ENCODE measurements around a stretch of chr2.

DNA sequence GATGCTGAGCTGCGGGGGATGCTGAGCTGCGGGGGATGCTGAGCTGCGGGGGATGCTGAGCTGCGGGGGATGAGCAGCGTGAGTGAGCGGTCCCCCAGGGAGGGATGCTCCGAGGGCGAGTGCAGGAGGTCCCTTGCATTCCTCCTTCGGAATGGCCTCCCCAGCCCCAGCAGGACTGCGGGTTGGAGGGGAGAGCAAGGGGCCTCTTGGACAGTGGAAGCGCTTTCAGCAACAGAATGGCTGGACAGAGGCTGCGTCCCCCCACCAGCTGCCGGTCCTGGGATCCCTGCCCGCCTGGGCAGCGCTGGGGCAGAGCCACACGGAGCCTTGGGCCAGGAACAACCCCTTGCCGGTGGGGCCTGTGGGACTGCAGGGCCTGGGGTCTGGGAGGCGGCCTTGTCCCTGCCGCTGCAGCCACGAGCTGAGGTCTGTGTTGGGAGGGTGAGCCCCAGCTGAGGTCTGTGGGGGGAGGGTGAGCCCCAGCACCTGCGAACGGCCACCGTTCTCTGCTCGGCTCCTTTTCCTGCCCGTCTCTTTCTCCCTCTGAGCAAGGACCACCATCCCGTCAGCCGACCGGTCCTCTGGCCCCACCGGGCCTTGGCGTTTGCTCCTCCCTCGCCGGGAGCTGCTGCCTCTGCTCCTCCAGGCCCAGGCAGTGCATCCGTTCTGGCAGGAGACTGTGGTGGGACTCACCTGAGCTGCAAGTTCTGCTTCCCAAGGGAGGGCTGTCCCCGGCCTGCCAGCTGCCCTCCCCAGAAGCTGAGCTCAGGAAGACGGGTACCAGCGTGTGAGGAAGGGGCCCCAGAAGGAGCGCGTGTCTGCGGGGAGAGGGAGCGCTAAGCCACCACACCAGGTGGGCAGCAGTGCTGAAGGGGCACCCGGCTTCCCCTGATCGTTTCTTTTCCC lies 2.9 kb upstream of the RTP5 start:
- PRO-cap, result no peak

DNA sequence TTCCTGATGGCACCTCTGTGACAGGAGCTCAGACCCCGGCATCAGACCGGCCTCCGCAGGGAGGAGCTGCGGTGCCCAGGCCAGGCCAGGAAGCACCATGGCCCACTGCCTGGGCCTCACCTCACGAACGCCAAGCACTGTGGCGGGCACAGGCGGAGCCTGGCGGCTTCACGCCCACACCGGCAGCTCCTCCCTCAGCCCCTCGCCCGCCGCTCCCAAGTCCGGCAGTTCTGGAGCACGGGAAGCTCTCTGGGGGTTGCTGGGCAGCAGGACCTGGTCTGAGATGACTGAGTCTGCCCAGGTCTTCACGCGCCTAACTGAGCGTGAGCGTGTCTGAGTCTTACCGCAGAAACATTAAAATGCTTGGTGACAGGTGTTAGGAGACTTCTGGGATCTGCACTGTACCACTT lies 8.9 kb downstream of the FAM240C start:
- PRO-cap, result no peak

DNA sequence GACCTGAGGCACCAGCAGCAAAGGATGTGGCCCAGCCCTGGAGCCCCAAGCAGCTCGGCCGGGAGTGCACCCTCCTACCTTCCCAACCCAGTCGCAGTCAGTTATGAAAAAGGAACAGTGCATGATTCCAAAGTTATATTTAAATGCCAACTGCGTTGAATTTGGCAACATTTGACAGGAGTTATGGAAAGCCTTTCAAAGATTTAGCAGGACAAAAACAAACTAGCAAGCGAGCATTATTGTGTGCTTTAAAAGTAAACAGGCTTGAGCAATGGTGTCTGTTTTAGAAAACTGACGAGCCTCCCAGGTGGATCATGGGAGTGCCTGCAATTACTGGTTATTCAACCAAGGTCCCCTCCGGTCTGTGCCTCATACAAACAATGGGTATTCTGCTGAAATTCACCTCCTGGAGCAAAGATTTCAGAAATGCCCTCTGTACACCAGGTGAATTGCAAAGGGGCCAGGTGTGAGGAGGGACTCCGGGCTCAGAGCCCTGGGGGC lies 8.4 kb downstream of the FAM240C start:
- PRO-cap, result no peak

DNA sequence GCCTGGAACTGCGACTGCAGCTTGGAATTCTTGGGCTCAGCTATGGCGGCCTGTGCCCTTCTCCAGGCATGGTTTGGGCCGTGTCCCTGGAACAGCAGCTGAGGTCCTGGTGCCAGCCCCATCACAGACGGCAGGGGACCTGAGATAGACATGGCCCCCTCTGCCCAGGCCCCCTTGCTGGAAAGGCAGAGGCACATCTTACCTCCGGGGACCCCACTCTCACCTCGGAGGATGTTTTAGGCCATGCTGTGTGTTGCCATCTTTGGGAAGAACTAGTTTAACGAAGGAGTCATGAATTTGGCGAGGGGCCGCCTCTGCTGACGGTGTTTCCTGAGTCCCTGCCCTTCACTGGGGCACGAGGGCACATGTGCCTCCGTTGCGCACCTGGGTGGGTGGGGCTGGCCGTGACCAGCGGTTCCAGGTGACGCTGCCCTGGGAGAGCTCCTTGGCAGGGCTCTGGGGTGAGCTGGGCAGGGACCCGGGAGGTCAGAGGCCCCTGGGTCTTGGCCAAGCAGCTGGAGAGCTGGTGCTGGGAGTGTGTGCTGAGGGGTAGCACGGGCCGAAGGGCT lies 73.7 kb upstream of the FAM240C start:
- PRO-cap, result no peak

Data from rectum (tissue), 1 donor.